Measurements from ENCODE around the genes THSD8, GADD45GIP1, TRMT1 and ZSWIM4.

GRCh38 chr19:12513481-12514272, 29.1 kb upstream of the ZNF709 start:
- PRO-cap, result no peak

DNA sequence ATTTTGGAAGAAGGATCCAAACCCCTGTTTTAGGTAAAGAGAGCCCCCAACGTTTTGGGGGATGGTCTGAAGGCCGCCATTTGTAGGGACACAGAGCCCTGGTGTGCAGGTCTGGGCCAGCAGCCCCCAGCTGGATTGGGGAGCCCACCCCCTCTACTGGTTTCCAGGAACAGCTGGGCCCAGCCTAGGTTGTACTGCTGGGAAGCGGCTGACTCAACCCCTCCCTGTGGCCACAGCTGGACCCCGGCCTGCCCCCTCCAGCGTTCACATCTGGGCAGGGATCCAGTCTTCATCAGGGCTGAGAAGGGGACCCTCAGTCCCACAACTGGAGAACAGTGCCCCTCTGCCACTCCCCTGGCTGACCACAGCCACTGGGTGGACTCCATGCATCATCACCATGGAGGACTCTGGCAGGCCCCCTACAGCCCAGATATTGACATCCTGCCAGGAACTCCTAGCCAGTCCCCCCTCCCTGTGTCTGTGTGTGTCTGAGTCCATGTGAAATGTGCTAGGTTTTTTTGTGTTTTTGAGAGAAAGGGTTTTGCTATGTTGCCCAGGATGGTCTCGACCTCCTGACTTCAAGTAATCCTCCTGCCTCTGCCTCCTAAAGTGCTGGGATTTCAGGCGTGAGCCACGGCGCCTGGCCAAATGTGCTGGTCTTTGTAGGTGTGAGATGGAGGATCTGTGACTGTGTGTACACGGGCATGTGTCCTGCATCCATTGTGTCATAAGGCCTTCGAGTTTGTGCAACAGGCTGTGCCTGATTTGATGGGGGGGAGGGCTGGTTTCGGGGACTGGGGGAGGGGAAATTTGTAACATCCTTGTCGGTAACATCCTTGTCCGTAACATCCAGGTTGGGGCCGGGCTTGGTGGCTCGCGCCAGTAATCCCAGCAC, 3.9 kb upstream of the HOOK2 start:
- PRO-cap, result no peak

- PRO-cap, result bidirectional peak, plus-strand start at chr19:12789732, minus-strand start at chr19:12789642
Observed at GRCh38 chr19:12789217-12789773, 2.0 kb upstream of the JUNB start.

DNA sequence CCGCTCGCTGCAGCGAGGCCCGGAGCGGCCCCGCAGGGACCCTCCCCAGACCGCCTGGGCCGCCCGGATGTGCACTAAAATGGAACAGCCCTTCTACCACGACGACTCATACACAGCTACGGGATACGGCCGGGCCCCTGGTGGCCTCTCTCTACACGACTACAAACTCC, 304 bp downstream of the JUNB start:
- PRO-cap, result no peak

DNA sequence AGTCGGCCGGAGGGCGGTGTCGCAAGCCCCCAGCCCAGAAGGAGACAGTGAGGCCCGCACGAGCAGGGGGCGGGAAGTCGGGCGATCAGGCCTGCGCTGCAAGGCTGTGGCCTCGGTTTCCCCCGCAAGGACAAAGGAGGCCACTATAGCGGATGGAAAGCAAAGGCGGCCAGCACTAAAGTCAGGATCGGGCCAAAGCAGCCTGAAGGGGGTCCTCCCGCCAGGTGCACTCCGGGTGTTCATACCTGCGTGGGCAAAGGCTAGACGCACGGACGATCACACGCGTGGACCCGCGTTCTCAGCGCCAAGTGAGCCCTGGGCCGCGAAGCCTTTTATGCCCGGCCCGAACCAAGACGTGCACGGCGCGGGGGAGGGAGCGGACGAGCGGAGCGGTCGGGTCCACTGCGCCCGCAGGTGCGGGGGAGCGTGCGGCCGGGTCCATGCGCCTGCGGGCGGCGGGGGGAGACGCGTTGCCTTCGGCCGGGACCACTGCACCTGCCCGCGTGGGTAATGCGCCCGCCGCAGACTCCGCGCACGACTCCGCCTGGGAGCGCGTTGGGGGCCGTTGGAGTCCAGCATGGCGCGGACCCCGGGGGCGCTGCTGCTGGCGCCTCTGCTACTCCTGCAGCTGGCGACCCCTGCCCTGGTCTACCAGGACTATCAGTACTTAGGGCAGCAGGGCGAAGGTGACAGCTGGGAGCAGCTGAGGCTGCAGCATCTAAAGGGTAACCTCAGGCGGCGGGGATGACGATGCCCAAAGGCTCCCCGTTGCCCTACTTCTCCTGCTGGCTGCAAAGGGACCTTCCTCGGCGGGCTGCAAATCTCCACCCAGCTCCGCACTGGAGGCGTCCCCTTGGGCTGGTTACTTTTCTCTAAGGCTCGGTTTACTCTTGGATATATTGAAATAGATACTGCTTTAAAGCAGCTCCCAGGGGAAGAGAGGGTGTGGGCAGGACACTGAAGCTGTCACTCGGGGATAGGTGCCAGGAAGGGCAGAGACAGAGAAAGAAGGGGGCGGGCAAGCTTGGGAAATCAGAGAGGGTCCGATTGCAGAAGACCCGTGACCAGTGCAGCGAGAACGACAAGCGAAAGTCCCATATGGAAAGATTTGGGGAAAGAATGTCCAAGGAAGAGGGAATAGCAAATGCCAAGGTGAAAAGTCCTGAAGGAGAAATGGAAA, at the start of gene THSD8:
THSD8 (plus strand) TSS at position 575 of the 1,180 bp plus-strand sequence.
- PRO-cap, result bidirectional peak, plus-strand start at position 402 of the sequence, minus-strand start at position 306 of the sequence

DNA sequence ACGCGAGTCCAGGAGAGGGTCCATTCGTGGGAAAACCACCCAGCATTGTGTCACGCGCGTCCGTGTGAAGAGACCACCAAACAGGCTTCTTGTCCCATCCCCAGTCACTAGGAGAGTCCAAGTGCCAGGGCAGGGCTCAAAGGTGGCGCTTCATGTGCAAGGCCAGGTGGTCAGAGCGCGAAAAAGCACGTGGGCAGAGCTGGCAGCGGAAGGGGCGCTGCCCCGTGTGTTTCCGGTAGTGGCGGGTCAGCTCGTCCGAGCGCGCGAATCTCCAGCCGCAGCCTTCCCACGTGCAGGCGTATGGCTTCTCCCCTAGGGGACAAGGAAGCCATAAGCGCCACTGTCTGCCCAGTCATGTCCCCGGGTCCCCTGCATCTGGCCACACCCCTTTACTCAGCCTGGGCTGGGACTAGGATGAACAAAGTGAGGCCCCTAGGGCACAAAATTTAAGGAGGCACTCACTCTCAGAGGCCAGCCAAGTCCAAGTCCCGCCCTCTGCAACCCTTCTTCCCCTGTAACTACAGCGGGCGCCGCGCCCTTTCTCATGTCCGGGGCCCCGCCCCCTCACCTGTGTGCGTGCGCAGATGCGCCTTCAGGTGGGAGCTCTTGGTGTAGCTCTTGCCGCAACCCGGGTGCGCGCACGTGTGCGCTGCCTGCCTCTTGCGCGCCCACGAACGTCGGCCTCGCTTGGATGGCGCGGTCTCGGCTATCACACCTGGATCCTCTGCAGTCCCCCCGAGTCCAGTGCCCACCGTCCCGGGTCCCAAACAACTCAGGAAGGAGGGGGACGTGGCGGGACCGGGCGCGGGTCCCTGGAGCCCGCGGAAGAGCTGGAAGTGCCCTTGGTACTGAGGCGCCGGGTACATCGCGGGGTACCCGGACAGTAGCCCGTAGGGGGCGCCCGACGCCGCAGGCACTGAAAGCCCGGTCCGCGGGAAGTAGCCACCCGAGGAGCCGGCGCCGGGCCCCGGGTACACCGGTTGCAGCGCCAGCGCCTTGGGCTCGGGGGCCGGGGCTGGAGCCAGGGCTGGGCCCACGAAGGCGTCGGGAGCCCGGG, 1.9 kb downstream of the KLF1 start:
- PRO-cap, result bidirectional peak, plus-strand start at position 621 of the sequence, minus-strand start at position 566 of the sequence

- PRO-cap, result no peak
Observed at GRCh38 chr19:12912500-12912902, 6.6 kb downstream of the SYCE2 start.

GRCh38 chr19:12951572-12952023, 5.4 kb downstream of the GADD45GIP1 start:
- PRO-cap, result no peak

GRCh38 chr19:12956194-12957609, at the start of gene GADD45GIP1:
GADD45GIP1 (minus strand) TSS chr19:12957223.
- PRO-cap, result bidirectional peak, plus-strand start at chr19:12957273, minus-strand start at chr19:12957221

GRCh38 chr19:13010743-13011303, 15.5 kb downstream of the NFIX start:
- PRO-cap, result no peak

GRCh38 chr19:13016978-13017459, 21.7 kb downstream of the NFIX start:
- PRO-cap, result no peak

- PRO-cap, result no peak
Observed at GRCh38 chr19:13023849-13024180, 28.5 kb downstream of the NFIX start.

- PRO-cap, result bidirectional peak, plus-strand start at chr19:13116813, minus-strand start at chr19:13116749
Observed at GRCh38 chr19:13116589-13117155, at the start of gene TRMT1. TRMT1 (minus strand) TSS chr19:13116740.

GRCh38 chr19:13153812-13154717, 3.9 kb downstream of the IER2 start:
- PRO-cap, result bidirectional peak, plus-strand start at chr19:13154467, minus-strand start at chr19:13154333

- PRO-cap, result no peak
Observed at GRCh38 chr19:13169567-13170159, 19.5 kb downstream of the IER2 start.

DNA sequence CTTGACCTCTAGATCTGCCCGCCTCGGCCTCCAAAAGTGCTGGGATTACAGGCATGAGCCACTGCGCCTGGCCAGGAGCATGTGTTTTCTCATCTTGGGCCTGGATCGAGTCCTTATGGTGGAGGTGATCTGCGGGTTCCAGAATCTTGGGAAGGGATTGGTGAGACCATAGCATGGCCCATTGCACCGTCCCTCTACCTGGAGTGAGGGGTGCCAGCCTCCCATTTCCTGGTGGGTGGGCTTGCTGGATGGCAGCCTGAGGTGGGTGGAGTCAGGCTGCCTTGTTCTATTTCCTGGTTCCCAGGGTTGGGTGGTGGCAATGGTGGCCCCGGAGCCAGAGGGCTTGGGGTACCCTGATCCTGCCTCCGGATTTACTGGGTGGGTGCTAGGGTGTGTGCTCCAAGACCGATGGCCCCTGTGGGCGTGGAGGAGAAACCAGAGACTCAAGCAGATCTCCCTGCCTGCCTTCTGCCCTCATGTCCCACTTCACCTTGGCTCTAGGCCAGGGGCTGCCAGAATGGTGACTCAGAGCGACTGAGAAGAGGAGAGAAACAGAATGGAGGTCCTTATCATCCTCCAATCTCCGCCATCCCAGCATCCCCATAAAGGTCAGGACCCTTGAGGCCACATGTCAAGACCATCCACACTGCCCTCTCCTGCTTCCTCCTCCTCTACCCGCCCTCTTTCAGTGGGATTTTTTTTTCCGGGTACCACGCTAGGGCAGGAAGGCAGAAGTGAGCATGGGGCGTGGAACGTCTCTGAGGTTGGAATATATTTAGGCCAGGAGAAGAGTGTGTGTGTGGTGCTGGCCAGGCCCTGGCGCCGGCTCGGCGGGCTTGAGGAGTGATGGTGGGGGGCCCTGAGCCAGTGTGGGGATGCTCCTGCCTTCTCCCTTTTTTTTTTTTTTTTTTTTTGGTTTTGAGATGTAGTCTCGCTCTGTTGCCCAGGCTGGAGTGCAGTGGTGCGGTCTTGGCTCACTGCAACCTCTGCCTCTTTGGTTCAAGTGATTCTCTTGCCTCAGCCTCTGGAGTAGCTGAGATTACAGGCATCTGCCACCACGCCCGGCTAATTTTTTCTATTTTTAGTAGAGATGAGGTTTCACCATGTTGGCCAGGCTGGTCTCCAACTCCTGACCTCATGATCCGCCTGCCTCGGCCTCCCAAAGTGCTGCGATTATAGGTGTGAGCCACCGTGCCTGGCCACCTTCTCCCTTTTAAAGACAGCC, 22.2 kb downstream of the IER2 start:
- PRO-cap, result bidirectional peak, plus-strand start at position 528 of the sequence, minus-strand start at position 478 of the sequence

GRCh38 chr19:13181763-13182378, 31.7 kb downstream of the IER2 start:
- PRO-cap, result no peak

GRCh38 chr19:13299031-13299479, 148.8 kb downstream of the IER2 start:
- PRO-cap, result no peak

DNA sequence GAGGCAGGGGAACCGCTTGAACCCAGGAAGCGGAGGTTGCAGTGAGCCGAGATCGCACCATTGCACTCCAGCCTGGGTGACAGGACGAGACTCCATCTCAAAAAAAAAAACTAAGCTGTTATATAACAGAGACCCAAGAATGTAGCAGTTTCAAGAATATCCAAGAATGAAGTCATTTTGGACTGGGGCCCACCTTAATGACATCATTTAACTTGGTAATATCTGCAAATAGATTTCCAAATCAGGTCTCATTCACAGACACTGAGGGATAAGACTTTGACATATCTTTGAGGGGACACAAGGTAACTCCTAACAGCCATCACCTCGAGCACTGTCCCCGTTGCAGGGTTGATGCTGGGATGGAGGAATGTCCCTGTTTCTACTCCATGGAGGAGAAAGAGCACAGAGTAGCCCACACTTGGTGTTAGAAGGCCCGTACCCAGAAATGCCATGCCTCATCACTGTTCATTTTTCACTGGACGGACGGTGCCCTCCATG, 19.8 kb upstream of the YJU2B start:
- PRO-cap, result no peak

DNA sequence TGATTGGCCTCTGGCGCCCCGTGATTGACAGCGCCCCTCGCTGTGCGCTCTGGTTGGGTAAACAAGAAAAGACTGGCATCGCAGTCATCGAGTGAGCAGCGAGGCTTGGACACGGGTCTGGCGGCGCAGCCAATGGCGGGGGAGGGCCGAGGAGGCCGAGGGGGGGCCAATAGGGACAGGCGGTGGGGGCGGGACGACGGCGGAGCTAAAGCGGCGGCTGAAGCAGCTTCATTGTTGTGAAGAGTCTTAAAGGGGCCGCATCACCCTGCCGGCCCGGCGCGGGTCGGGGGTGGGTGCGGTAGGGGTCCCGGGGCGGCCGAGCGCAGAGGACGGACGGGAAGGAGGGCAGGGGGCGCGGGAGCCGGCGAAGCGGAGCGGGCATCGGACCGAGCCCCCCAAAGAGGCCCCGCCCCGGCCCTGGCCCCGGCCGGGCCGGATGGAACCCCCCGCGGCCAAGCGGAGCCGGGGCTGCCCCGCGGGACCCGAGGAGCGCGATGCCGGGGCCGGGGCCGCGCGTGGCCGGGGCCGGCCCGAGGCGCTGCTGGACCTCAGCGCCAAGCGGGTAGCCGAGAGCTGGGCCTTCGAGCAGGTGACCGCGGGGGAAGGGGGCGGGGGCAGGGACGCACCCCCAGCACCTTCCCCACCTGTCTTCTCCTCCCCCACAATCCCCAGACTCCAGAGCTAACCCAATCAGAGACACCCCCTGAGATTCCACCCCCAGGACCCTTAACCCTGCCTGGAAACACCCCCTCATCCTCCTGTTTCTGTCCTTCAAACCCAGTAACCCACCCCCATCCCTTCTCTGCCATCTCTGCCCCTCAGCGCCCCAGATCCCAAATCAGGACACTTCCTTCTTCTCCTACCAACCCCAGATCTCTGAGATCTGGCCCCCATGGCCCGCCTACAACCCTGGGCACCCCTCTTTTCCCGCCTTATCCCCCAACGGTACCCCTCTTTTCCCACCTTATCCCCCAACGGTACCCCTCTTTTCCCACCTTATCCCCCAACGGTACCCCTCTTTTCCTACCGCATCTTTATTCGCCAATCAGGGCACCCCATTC, at the start of gene ZSWIM4:
ZSWIM4 (plus strand) TSS at position 231 of the 1,061 bp plus-strand sequence.
- PRO-cap, result bidirectional peak, plus-strand start at position 234 of the sequence, minus-strand start outside the sequence

Measured in bronchus (tissue), 1 donor.